Camera-type eye (tissue), 1 donor: ENCODE measurements around the genes FBXL19, STX4, ZNF668 and BCKDK.

- RAMPAGE, long total RNA: no peak
These were observed 887 bp upstream of the ZNF768 start for GRCh38 chr16:30527135-30527771.

GRCh38 chr16:30532877-30533488 is 1.7 kb downstream of the ZNF747 start:
- RAMPAGE, long total RNA: no peak

- RAMPAGE, long total RNA: no peak
These were observed 586 bp upstream of the ZNF747 start for GRCh38 chr16:30535207-30535681.

GRCh38 chr16:30609269-30610023 is 743 bp downstream of the ZNF689 start:
- RAMPAGE, long total RNA: no peak

GRCh38 chr16:30651988-30652235 is 1.2 kb downstream of the PRR14 start:
- RAMPAGE, long total RNA: no peak

- RAMPAGE, long total RNA: no peak
These were observed 822 bp upstream of the SRCAP start for GRCh38 chr16:30697767-30698930.

DNA sequence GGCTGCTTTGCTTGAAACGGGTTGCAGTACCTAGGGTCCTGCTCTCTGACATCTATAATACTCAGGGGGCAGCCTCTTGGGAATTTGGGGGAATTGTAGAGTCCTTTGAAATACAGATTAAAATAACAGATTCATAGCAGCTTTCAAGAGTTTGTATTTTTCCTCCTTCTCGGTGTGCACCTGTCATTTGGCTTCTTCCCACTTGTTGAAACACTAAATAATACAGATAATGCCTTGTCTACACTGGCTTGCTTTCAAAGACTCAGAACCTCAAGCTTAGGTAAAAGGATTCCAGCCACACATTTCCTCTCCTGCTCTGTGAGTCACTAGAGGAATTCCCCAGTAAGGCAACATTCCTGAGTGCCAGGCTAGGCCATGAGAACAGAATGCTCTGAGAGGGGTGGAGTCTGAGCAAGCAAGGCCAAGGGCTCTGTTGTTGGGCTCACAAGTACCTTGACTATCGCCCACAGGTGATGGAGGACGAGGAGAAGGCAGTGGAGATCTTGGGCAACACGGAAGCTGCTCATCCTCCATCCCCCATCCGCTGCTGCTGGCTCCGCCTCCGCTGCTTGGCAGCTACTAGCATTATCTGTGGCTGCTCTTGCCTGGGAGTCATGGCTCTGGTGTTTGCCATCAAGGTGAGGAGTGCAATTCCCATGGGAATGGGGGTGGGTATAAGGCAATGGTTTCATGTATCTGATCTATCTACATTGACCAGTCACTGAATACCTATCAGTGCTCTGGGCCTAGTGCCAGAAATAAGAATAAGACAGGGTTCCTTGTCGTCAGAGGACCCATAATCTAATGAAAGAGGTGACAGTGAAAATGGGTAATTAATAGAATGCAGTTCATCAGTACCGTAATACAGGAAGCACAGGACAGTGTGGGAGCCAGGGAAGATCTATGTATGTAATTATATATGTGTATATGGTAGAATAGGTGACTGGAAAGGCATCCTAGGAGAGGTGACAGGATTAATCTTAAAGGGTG is 1.1 kb downstream of the TMEM265 start:
- RAMPAGE, long total RNA: no peak

GRCh38 chr16:30770380-30770711 is 8.2 kb downstream of the RNF40 start:
- RAMPAGE, long total RNA: no peak

GRCh38 chr16:30774621-30774973 is 12.4 kb downstream of the ZNF629 start:
- RAMPAGE, long total RNA: no peak

DNA sequence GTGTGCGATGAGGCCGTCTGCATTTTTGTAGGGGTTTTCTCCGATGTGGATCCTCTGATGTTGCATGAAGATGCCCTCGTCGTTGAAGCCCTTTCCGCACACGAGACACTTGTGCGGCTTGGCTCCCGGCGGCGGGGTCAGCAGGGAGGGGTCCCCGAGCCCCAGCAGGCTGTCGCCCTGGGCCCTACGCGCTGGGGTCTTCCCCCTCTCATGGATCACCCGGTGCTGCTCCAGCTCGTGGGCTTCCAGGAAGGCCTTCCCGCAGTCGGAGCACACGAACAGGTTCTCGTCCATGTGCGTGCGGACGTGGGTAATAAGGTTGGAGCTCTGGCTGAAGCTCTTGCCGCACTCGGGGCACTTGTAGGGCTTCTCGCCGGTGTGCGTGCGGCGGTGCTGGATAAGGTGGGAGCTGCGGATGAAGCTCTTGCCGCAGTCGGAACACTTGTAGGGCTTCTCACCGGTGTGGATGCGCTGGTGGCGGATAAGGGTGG is 4.5 kb downstream of the ZNF629 start:
- RAMPAGE, long total RNA: no peak

DNA sequence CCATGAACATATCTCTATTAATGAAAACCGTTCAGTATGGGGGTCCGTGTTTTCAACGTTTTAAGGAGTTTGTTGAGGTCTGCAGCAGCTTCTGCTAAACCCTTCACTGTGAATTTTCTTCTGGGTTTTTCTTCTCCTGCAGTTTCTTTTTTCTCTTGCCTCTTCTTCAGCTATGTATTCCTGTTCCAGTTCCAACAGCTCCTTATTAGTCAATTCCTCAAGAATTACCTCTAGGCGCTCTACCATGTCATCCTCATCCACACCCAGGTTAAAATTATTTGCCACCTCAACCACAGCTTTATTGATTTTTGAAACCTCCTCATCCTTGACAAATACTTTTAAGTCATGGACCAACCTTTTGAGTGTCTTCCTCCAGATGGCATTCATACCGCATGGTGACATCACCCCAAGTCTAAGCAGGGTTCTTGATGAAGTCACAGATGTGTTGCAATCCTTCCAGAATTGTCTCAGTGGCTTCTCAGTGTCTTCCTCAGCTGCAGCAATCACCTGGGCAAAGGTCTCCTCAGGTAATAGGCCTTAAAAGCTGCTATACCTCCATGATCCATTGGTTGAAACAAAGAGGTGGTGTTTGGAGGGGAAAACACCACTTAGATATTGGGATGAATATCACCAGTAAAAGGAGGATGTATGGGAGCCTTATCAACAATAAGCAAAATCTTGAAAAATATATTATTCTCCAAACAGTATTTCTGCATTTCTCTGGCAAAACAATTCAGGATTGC is 40.1 kb downstream of the BCL7C start:
- RAMPAGE, long total RNA: no peak

- RAMPAGE, long total RNA: no peak
These were observed 550 bp upstream of the CTF1 start for GRCh38 chr16:30895761-30896367.

DNA sequence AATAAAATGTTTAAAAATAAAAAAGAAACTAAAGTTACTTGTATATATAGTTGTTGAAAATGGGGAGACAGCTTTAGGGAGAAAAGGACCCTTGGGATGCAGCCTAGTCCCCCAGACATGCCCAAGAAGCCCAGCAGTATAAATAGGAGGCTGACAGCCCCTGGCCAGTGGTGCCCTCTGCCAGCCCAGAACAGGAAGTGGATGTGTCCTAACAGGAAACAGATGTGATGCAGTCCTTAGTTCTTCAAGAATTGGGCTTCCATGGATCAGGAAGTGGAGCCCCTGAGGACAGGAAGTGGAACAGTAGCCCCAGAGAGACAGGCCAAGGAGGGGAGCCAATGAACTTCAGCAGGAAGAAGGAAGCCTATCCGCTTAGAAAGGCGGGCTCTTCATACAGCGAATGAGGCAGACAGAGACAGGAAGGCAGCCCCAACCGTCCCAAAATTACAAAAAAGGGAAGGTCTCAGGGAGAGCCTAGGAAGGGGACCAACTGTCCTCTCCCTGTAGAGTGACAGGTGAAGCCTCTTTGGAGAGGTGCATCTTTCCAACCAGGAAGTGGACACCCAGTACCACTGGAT is 7.2 kb downstream of the CTF1 start:
- RAMPAGE, long total RNA: no peak

GRCh38 chr16:30923483-30923760 is at the start of gene FBXL19:
FBXL19 (plus strand) TSS chr16:30923572.
- RAMPAGE, long total RNA: no peak

- RAMPAGE, long total RNA: no peak
These were observed 2.9 kb upstream of the SETD1A start for GRCh38 chr16:30954365-30955428.

DNA sequence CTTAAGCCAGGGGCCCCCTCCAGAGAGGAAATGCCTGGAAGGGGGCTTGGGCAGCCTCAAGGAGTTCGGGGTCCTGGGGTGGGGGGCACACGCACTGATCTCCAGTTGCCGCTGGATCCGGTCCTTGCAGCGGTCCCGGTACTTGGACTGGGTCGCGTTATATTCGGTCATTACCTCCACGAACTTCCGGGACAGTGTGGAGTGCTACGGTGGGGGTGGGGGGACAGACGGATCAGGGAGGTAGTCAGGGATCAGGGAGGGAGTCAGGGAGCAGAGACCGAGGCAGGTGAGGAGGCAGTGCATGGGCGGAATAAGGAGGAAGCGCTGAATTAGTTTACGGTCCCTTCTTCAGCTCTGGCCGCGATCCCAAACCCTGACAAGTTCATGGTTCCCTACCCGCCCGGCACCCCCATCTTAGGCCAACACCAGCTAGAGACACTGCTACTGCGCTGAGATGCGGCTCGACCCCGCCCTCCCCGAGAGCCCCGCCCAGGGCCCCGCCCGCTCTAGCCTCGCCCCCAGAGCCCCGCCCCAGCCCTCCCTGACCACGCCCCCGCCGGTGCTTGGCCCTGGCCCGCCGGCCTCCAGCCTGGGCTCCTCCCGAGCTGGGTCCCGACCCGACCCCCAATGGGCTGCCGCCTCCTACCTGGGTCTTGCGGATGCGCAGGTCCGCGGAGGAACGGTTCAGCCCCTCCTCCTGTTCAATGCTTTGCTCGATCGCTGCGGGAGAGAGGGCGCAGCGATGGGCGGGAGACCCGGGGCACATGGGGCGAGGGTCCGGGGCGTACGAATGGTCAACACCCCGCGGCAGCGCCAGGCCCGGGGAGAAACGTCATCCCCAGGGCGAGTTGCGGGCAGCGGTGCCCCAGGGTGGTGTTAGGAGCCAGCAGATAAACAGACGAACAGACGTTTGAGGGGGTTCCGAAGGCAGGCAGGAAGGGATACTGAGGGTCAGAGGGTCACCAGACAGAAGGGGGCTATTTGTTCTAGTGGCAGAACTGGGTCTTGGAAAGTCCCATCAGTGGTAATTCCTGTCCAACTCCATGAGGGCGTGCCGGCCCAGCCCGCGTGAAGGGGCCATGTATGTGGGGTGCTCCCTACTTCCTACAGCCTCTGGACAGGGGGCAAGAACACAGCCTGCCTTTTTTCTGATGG is 12.2 kb downstream of the HSD3B7 start:
- RAMPAGE, long total RNA: no peak

DNA sequence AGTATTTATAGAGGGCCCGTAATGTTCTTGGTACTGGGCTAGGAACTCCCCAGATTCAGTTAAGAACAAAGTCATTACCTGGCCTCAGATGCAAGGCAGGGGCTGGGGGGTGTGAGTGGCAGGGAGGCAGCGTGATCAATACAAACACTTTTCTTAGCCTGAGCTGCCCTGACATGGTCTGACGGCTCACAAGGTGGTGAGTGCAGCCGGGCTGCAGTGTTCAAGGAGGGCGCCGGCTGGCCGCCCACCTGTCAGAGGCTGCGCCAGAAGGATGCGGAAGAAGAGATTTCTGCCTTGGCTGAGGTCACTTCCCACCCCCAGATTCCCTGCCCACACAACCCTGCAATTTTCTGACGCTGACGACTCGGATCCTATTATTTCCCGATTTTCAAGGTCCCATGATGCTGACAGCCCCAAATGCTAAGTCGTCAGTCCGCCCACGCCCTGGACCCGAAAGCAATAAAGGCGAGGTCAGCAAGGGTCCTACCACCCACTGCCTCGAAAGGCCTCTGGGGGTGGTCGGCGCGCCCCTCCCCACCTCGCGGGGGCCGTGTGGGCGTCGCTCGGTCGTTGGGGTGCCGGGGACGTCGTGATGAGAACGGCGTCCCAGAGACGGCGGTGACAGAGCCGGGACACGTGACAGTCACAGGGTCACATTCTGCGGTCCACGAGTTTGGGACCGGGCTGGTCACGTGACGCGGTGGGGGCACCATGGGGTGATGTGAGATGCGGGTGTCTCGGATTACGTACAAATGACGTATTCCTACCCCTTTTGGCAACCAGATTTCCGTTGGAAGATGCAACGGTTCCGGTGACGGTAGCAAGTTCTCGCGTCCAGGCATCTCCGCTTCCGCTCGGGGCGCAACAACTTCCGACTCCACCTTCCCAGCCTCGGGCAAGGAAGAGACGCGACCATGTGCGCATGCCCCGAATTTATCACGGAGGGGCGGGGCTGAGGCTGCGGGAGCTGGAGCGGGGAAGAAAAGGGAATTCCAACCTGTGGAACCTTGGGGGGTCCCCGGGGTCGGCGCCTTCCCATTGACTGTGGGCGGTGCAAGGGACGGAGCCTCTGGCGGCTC is at the start of gene STX4:
STX4 (plus strand) TSS at position 952 of the 1,079 bp plus-strand sequence.
- RAMPAGE, long total RNA: start-site peak on the plus strand centred at position 965 of the sequence, 71 bp wide, 32 reads

DNA sequence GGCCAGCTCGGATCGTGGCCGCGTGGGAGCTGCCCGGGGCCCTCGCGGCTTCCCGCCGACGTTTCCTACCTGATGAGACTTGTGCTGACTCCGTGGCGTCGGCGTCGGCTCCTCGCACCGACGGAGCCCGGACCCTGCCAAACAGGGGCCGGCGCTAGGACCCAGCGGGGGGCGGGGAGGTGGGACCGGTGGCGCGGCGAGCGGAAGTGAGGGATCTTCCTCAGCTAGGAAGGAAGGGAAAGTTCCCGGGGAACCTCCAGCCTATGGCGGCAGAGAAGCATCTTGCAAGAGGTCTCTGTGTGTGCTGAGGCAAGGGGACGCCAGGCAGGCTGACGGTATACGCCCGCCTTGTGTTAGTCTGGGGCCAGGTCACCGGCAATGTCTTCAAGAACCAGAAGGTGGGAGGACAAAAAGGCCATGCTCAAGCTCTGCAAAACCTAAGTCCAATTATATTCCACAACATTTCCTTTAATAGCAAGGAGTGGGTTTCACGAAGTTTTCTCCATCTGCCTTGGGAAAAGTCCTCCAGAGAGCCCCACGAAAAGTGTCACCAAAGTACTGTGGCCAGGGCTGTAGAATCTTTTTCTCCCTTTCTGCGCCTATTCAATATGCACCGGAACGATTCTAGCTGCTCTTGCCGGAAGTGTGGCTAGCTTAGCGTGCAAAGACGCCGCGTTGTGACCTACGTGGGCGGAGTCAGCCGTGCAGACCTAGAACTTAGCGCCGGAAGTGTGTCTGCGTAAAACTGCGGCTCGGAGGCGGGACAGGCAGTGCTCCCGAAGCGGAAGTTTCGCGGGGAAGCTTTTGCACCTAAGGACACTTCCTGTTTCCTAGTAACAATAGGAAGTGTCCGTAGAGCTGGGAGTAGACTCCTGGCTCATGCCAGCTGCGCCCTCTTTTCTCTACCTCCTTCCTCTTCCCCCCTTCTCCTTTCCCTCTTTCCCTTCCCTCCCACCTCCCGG is at the start of gene ZNF668:
ZNF668 (minus strand) TSS at position 651 of the 962 bp plus-strand sequence.
- RAMPAGE, long total RNA: no peak

DNA sequence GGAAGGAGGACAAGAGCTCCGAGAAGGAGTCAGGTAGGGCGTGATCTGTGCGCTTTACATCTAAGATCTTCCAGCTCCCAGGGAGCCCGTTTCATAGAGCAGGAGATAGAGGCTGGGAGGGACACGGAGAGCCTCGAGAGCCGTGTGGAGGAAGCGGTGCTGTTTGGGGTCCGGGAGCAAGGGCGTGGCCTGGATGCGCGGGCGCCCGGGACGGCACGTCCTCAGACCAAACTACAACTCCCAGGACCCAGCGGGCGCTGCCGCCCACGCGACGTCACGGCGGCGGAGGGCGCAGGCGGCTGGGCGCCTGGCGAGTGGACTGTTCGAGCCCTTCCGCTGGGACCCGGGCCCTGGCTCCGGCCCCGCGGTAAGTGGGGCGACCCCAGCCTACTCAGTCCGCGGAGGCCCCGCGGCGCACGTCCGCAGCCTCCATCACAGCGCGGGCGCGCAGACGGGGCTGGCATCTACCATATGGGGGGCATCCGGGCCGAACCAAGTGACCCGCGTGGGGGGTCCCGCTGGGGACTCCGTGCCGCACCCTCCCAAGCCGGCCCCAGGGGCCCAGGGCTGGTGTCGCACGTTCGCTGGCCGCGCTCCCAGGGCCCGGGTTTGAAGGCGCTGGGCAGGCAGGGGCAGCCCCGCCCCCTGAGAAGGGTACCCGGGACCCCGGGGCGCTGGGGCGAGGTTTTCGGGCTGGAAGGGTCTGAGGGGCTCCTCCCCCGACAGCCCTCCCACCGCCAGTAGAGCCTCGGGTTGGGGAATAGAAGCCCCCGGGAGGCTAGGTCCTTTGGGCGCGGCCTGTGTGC is at the start of gene BCKDK:
BCKDK (plus strand) TSS at position 274 of the 806 bp plus-strand sequence.
- RAMPAGE, long total RNA: start-site peak on the plus strand centred at position 320 of the sequence, 53 bp wide, 143 reads

- RAMPAGE, long total RNA: no peak
These were observed 973 bp downstream of the KAT8 start for GRCh38 chr16:31118409-31118864.